Ileum (tissue), 1 donor: ENCODE data around the genes DDX53 and SAT1.

- PRO-cap: no peak
Observed at GRCh38 chrX:18674400-18674819, 2.5 kb upstream of the RS1 start.

GRCh38 chrX:18702826-18703484 lies 4.5 kb upstream of the PPEF1 start:
- PRO-cap: no peak

DNA sequence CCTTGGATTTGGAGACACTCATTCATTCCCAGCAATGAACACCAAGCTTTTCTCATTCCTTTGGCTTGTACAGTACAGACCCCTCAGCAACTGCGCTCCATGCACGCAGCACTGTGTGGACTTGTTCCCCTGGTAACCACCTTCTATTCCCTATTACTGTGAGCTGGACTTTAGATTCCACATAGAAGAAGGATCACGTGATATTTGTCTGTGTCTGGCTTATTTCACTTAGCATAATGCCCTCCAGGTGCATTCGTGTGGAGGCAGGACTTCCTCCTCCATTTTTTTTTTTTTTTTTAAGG lies 106.5 kb downstream of the PHKA2 start:
- PRO-cap: bidirectional peak, plus-strand start at position 252 of the sequence, minus-strand start at position 145 of the sequence

DNA sequence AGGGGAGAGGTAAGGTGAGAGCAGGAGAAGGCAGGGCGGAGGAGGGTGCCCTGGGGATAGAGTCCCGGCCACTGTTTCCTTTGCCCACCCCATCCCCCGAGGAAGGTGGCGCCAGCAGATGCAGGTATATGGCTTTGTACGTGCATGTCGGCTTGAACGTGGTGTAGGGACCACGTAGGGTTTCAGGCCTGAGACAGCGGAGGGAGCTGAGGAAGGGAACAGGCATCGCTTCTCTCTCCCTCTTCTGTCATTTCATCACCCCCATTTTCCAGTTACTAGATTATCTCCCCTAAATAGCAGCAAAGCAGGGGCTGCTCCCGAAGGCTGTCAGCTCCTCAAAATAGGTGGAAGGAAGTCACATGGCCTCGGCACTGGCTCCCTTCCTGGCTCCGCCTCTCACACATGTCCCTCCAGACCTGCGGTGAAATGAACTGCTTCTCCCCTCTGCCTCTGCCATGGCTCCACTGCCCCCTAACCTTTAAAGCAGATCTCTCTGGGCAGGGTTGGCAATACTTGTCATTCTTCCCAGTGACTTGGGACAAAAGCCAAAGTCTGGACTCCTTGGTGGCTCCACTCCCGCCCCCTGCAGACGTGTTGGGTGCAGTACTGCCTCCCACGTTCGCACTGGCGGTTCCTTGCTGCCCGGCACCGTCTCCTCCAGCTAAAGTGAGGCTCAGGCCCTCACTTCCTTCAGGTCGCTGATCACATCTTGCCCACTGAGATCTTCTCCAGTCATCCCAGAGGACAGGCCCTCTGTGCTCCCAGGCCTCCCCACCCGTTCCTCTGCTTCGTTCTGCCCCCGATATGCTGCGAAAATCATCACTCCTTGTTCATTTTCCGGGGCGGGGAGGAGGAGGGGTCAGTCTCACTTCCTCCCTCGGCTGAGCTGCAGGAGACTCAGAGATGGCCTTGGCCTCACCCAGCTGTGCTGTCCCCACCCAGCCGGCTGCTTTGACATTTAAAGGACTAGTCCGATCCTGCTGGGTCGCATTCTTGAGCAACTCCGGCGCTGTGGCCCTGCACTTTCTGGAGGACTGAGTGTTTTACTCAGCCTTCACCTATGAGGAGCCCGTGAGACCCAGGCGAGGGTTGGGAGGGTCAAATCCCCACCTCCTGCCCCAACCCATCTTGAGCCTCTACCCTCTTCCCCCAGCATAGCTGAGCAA lies 97.5 kb downstream of the PHKA2 start:
- PRO-cap: bidirectional peak, plus-strand start at position 603 of the sequence, minus-strand start at position 452 of the sequence; bidirectional peak, plus-strand start at position 1,003 of the sequence, minus-strand start at position 785 of the sequence

DNA sequence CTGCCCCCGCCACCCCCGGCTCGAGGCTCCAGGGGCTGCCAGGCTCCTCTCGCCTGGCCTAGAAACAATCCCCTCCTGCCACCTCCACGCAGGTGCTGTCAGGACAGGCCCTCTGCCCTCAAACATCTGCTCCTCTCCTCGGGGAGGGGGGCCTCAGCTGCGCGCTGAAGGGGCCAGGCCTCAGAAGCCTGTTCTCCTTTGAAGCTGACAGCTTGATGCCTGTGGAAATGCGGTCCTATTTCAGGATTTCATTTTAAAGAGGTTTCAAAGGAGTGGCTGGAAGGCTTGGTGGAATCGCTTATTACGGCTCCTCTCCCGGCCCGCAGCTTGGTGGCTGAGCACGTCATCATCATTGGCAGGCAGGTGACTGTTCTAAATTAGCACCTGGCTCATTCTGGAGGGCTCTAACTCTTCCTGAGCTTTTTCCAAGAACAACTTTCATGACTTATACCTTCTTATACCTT lies 92.8 kb downstream of the PHKA2 start:
- PRO-cap: no peak

- PRO-cap: no peak
Observed at GRCh38 chrX:18989824-18990796, 6.2 kb upstream of the PHKA2 start.

DNA sequence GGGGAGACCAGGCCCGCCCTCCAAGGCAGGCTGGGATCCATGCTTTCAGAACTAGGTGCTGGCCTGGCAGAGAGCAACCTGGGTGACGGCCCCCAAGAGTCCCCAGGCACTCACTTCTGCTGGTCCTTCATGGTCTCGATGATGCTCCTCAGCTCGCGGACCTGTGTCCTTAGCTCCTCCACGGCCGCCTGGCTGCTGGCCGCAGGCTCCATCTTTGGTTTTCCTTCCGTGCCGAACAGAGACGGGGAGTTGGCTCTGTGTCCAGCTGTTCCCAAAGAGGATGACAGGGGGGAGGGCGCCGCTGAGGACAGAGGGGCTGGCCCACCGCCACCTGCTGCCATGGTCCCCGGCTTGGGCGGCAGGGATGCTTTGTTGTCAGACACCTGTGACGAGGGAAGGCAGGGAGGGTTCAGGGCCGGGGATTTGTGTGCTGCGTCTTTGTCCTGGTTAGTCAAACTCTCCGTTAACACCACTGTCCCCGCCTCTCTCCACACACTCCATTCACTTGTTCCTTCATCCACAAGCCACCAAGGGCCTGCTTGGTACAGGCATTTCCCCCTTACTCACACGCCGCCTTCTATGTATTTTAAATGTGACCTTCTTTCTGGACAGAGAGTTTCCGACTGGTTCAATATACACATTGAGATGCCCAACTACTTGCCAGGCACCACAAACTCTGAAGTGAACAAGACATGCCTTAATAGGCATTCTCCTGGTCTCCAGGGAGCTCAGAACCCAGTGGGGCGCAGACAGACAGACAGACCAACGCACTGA lies 26.7 kb upstream of the MAP3K15 start:
- PRO-cap: no peak

DNA sequence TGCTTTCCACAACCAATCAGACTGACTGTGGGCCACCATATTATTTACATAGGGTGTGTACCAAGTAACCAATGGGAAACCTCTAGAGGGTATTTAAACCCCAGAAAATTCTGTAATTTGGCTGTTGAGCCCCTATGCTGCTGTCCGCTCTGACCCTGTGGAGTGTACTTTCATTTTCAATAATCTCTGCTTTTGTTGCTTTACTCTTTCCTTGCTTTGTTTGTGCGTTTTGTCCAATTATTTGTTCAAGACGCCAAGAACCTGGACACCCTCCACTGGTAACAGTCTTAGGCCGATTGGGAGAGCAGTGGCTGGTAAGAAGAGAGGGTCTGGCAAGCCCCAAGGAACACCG lies 125.5 kb upstream of the MAP3K15 start:
- PRO-cap: no peak

GRCh38 chrX:19725457-19726209 lies 161.8 kb downstream of the SH3KBP1 start:
- PRO-cap: no peak

DNA sequence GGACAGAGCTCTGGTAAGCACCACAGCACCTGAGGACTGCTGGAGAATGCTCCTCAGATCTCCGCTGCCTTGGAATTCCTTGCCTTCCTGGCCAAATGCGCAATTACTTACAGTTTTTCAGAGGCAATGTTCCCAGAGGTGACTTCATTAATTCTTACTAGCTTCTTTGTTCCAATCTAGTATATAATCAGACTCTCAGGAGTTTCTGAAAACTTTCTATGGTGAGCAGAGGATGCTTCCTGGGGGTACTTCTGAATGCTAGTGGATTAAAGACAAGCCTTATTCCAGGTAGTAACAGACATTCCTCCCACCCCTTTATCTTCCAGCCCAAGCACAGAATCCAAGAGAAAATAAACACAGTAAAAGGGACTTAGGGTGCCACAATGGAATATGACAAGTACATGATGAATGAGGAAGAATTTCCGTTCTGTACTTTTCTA lies 37.3 kb upstream of the SH3KBP1 start:
- PRO-cap: no peak

- PRO-cap: no peak
Observed at GRCh38 chrX:20205997-20206404, 60.7 kb downstream of the RPS6KA3 start.

- PRO-cap: no peak
Observed at GRCh38 chrX:20253313-20254065, 13.2 kb downstream of the RPS6KA3 start.

- PRO-cap: unidirectional peak, minus-strand start at chrX:21149218
Observed at GRCh38 chrX:21149113-21149312, 225.2 kb upstream of the CNKSR2 start.

DNA sequence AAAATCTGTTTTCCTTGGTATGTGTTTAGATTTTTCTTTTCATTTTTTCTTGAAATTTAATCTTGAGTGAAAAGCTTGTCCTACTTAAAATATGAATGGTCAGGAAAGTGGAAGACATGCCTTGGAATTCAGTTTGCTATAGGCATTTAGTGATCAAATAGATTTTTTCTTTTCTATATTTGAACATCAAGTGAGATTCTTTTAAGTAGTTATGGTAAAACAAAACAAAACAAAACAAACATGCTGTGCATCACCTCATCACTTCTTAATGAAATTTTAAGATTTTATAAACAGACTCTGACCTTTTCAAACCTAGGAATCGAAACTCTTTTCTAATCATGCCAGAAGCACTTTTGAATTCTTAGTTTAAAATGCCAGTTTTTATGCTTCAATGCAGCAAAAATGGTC lies 62.8 kb downstream of the CNKSR2 start:
- PRO-cap: no peak

DNA sequence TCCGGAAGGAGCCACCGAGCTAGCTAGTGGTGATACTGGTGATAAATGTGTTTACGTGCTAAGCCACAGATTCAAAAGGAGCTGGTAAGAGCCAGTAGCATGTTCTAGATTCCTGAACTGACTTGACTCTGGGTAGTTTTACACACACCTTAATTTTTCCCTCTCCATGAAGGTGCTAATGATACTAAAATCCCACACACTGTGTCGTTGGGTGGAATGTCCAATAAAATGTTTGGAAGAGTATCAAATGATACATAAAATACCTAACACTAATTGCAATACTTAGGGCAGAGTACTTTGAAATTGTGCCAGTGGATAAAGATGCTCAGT lies 8.5 kb downstream of the SMS start:
- PRO-cap: no peak

- PRO-cap: no peak
Observed at GRCh38 chrX:22147285-22147598, 115.1 kb downstream of the PHEX start.

DNA sequence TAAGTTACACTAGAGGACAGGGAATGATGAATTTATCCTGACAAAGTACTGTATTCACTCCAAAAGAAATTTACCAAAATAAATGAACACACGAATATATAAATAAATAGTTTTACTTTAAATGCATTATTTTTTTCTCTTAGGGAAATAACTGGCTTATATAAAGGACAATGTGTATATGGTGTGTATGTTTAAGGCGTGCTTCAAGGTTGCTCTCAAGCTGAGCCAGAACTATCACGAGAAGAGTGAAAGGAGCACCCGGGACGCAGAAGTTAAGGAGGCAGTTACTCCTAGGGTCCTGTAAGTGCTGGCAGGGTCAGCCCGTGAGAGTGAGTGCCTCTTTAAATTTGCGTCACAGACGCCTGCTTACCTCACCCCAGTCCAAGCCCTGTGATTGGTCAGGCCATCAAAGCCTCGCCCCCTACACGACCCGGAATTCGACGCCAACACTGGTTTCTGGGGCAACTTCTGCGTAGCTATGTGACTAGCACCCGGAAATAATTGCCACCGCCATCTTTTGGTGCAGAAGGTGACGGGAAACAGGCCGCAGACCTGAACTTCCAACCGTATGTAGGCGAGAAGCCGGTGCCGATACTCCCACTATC lies at the start of gene DDX53:
TSS of gene DDX53 (plus strand) at position 513 of the 605 bp plus-strand sequence.
- PRO-cap: no peak

- PRO-cap: no peak
Observed at GRCh38 chrX:23333056-23333878, 1.4 kb upstream of the PTCHD1 start.

DNA sequence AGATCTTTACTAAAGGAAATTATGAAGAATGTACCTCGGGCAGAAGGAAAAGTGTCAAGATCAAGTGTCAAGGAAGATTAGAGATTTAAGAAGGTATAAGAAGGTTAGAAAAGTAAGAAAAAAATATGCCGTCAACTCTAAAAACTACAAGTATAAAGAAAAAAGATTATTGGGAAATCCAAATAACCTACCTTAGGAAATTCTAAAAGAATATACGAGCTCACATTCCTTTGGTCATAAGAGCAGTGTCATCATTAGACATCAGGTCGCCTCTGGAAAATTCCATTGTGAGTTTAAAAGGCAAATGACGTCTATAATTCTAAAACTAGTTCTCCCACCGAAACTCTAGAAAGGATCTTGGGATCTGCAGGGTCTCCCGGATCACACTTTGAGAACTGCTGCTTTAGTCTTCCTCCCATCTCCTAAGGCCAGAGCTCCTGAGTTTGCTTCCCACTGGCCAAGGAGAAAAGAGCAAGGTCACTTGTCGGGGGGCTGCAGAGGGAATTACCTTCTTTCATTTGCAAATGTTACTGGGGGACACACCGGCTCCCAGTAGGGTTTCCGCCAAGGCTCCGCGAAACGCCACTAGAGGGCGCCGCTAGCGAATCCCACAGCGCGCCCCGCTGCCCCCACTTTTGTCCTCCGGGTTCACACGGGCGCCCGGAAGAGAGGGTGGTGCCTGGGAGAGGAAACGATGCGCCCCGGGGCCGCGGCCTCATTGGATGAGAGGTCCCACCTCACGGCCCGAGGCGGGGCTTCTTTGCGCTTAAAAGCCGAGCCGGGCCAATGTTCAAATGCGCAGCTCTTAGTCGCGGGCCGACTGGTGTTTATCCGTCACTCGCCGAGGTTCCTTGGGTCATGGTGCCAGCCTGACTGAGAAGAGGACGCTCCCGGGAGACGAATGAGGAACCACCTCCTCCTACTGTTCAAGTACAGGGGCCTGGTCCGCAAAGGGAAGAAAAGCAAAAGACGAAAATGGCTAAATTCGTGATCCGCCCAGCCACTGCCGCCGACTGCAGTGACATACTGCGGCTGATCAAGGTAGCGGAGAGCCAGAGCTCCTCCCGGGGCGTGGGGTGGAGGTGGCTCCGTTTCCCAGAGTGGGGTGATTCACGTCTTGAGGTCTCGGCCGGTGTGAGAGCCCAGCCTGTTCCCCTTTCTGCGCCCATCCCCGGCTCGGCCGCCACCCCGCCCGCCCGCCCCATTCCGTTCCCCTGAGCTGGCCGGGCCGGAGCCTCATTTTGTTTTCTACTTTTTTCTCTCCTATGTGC lies at the start of gene SAT1:
TSS of gene SAT1 (plus strand) at position 797 of the 1,271 bp plus-strand sequence.
- PRO-cap: unidirectional peak, plus-strand start at position 797 of the sequence; bidirectional peak, plus-strand start at position 1,108 of the sequence, minus-strand start at position 1,015 of the sequence

- PRO-cap: no peak
Observed at GRCh38 chrX:23784245-23785299, 1.6 kb downstream of the SAT1 start.